Cardiac atrium fibroblast (primary cell): ENCODE data around the genes CCT6B, LIG3 and C17orf50.

- RAMPAGE, long total RNA = no peak
Observed at GRCh38 chr17:32555527-32556632, 69.1 kb downstream of the CDK5R1 start.

DNA sequence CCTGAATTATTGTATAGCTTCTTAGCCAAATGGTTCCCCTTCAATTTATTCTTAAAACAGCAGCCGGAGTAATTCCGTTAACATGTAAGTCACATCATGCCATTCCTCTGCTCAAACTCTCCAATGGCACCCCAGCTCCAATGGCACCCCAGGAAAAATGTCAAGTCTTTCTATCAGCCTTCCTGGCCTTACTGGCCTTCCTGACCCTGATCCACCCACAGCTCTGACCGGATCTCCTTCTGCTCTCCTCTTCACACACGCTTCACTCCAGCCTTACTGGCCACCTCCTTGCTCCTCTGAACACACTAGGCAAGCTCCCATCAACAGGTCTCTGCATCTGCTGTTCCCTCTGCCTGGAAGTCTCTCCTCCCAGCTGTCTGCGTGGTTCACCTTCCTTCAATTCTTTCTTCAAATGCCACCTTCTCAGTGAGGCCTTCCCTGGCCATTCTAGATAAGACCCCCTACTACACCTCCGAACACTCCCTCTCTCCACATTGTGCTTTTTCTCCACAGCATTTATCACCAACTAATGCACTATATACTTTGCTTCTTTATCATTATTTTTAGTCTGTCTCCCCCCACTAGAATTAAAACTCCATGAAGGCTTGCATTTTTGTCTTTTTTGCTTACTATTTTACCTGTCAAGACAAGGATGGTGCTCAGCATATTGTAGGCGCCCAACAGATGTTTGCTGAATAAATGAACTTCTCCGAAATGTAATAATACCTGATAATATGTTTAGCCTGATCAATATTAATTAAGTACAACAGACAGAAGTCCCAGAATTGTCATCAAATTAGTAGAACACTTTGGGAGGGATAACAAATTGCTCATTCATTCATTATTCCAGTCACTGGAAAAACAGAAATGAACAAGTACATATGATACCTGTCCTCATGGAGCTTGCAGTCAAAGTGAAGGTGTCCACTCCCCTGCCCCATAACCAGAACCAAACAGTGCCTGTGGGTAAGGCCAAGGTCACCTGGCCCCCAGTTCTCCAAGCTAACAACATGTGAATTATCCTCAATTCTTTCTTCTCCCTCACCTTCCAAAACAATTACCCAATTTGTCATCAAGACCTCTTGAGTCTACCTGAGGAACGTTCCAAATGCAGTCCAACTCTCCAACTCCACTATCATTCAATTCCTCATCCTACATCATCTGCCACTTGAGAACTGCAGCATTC is 43.1 kb downstream of the MYO1D start:
- RAMPAGE, long total RNA = no peak

DNA sequence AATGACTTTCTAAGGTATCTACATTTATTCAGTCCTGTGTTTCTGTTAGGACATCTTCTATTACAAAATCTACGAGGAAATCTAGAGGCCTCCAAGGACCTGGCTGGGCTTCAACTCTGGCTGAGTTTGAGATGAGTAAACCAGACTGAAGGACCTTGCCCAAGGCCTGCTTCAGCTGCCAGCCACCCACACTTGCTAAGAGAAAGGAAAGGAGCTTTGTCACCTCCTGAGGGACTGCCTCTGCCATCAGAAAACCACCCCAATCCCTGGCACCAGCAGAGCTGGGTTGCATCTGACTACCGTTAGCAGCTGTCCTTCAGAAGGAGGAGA is 1.3 kb upstream of the MYO1D start:
- RAMPAGE, long total RNA = no peak

DNA sequence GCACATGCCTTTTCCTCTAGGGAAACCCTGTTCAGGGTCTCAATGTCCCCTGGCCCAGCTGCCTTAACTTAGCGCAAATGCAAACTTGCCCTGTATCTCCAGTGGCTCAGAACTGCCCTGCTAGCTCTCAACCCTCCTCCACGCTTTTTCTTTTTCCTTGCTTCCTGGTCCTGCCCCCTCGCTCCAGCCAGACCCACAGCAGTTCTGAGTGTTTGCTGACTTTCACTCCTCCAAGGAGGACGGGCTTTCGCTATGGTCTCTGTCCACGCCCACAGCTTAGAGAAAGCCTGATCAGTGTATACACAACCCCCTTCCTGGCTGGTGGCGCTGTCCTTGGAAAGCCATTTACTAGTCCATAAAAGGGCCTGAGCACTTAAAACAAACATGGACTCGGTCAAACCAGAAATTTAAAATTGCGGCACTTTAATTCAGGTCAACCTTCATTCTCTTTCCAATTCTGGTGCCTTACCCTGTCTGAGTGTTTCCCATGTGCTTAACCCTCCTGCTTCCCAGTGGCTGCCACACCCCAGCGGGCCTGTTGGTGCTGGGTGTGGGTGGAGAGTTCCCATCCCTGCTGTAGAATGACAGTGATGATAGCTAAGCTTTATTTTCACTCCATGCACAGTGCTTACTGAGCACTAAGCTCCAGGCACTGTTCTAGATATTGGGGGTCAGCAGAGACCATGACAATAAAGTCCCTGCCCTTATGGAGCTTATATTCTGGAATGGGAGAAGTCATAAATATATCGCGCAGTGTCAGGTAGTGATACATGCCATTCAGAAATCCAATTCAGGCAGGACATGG is 15.5 kb upstream of the TMEM98 start:
- RAMPAGE, long total RNA = no peak

GRCh38 chr17:34156439-34157437 is 98.3 kb upstream of the CCL2 start:
- RAMPAGE, long total RNA = no peak

- RAMPAGE, long total RNA = no peak
Observed at GRCh38 chr17:34252032-34253393, 2.6 kb upstream of the CCL2 start.

- RAMPAGE, long total RNA = no peak
Observed at GRCh38 chr17:34960903-34961709, at the start of gene CCT6B. Gene CCT6B (minus strand): TSS chr17:34961460.

GRCh38 chr17:34980227-34981075 is at the start of gene LIG3:
Gene LIG3 (plus strand): TSS chr17:34980512.
- RAMPAGE, long total RNA = no peak

DNA sequence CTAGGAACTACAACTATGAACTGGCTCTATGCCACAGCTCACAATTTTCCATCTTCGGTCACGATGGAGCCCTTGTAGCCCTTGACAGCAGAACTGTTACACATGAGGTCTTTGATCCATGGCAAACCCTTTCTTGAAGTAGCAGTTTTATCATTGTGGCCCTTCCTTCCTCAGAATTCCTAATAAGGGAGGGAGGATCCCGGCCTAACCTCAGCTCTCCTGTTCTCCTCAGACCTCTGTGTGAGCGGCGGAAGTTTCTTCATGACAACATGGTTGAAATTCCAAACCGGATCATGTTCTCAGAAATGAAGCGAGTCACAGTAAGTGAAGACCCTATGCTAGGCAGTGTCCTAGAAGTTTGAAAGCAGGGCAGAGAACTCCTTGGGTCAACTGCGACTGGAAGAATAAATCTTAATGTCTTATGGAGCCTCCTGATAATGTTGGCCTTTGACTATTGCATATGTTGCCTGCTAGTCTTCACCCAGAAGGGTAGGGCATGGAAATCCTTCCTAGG is 17.3 kb downstream of the LIG3 start:
- RAMPAGE, long total RNA = no peak

DNA sequence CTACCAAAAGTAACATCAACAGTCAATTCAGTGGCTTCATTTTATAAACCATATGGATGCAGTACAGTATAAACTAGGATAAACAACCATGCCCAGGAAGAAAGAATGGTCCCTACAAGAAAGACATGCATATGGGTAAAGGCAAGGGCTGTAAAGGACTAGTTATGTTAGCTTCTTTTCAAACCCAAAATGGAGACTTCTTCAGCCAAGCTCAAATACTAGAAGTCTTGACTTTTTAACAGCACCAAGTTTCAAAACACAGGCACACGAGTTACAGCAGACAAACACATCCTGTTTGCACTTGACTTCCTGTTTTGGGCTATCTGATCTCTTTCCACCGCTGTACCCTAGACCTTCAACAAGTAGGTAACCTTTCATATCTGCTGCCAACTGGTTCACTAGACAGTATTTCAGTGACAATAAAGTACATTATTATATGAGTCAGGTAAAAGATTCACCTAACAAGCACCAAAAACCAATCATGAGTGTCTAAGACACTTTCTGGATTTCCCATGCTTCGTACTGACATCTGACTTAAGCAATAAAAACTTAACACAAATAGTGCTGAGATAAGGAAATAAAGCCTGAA is 12.3 kb downstream of the RFFL start:
- RAMPAGE, long total RNA = no peak

DNA sequence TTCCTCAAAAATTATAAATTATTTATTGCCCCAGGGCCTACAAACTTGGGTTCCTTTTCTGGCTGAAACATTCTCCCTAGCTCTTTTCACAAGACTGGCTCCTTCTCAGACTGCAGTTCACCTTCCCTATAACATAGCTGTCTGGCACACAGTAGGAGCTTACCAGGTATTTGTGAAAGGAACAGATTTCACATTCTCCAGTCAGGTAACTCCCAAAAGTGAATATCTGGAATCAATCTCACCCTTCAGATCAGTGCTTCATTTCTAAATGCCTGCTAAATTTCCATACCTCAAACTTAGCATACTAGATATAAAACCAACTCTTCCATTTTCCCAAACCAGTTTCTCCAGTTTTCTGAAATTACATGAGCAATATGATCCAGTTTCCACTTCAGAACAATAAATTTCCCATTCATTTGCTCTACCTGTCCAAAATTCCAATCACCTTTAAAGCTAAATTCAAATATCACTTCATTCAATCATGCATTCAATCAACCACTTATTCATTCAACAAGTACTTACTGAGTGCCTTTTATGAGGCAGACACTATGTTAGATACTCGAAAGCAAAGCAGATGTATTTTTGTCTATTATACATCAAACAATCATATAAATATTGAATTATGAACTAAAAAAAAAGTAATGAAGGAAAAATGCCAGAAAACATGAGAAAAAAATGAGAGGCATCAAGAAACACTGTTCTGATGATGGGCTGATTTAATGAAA is 6.0 kb downstream of the RFFL start:
- RAMPAGE, long total RNA = no peak

DNA sequence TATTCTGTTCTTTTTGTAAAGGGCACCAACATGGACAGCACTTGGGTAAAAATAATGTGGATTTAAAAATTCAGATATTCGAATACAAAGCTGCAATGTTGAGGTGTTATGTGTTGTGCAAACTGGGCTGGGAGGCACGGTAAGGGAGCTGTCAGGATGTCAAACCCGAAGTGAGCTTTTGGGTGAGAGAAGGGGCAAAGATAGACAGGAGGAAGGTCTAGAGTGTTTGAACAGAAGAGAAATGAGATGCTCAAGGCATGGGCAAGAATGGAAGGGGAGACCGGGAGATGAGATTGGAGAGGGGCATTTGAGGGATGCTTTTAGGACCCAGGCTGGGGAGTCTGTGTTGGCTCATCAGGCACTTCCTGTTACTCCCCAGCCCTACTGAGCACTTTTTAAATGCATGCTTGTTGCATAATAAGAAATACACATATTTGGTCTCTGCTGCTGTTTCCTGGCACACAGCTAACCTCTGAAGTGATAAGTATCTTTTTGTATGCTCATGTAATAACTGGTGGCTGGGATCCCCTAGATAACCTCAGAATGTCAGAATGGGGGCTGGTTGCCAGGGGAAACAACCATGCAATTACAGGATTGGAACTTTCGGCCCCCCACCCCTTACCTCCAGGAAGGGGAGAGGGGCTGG is 13.7 kb downstream of the UNC45B start:
- RAMPAGE, long total RNA = no peak

- RAMPAGE, long total RNA = no peak
Observed at GRCh38 chr17:35278305-35278964, 35.6 kb downstream of the SLFN5 start.

DNA sequence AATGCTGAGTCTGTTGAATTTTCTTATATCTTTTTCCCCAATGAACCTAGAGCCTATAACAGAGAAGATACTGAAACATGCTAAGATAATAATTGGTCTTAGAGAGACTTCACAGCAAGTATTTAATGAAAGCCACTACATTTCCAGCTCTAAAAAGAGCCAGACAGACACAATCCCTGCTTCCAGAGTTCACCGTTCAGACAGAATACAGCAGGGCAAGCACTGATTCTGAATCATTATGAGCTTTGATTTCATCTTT is 2.4 kb upstream of the SLFN11 start:
- RAMPAGE, long total RNA = no peak

- RAMPAGE, long total RNA = no peak
Observed at GRCh38 chr17:35431993-35432131, 438 bp downstream of the SLFN12 start.

- RAMPAGE, long total RNA = no peak
Observed at GRCh38 chr17:35433564-35434023, 1.3 kb upstream of the SLFN12 start.

- RAMPAGE, long total RNA = no peak
Observed at GRCh38 chr17:35533124-35533790, 4.2 kb downstream of the SLFN12L start.

GRCh38 chr17:35596336-35597502 is 9.6 kb downstream of the AP2B1 start:
- RAMPAGE, long total RNA = no peak

GRCh38 chr17:35603337-35603730 is 16.2 kb downstream of the AP2B1 start:
- RAMPAGE, long total RNA = no peak

- RAMPAGE, long total RNA = no peak
Observed at GRCh38 chr17:35760569-35760980, at the start of gene C17orf50. Gene C17orf50 (plus strand): TSS chr17:35760887.